CD14-positive monocyte (primary cell): ENCODE data around the gene FIBCD1.

GRCh38 chr9:130835668-130836351, 756 bp downstream of the ABL1 start:
- CAGE, long polyA plus RNA = no peak

GRCh38 chr9:130845549-130846153, 10.6 kb downstream of the ABL1 start:
- CAGE, long polyA plus RNA = no peak

DNA sequence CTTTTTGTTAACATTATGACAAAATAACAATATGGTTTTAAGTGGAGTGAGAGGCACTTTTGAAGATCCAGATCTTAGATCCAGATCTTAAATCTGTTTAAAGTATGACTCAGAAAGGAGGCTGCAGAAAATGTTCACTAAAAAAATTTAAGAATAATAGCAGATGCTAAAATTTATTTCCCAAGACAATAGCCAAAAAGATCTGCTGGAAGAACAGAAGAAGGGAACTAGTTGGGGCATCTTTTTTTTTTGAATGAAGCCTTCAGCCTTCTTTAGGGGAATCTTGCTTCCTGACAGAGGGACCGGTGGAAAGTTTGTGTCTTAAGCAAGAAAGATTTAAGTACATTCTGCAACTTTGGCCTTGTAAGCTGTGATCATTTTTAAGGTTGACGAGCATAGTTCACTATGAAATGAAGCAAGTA, 12.1 kb downstream of the ABL1 start:
- CAGE, long polyA plus RNA = no peak

- CAGE, long polyA plus RNA = no peak
Observed at GRCh38 chr9:130938321-130939523, at the start of gene FIBCD1. Gene FIBCD1 (minus strand): TSS chr9:130939247.

DNA sequence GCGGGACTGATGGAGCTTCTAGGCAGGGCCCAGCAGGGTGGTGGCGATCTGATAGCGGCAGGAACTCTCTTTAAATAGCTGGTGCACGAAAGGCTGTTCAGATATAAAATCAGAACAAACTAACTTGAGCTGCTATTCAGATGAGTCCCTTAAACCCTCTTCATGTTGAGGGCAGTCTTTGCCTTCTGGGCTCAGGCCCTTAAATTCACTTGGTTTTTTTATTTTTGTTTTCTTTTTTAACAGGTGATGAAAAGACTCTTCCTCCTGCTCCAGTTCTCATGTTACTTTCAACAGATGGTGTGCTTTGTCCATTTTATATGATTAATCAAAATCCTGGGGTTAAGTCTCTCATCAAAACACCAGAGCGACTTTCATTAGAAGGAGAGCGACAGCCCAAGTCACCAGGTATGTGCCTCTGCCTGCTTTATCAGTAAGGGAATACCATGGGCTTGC, 14.9 kb downstream of the NUP214 start:
- CAGE, long polyA plus RNA = no peak

- CAGE, long polyA plus RNA = no peak
Observed at GRCh38 chr9:131402142-131402581, 8.3 kb downstream of the PRRC2B start.

- CAGE, long polyA plus RNA = no peak
Observed at GRCh38 chr9:131454963-131455245, 47.8 kb upstream of the POMT1 start.

DNA sequence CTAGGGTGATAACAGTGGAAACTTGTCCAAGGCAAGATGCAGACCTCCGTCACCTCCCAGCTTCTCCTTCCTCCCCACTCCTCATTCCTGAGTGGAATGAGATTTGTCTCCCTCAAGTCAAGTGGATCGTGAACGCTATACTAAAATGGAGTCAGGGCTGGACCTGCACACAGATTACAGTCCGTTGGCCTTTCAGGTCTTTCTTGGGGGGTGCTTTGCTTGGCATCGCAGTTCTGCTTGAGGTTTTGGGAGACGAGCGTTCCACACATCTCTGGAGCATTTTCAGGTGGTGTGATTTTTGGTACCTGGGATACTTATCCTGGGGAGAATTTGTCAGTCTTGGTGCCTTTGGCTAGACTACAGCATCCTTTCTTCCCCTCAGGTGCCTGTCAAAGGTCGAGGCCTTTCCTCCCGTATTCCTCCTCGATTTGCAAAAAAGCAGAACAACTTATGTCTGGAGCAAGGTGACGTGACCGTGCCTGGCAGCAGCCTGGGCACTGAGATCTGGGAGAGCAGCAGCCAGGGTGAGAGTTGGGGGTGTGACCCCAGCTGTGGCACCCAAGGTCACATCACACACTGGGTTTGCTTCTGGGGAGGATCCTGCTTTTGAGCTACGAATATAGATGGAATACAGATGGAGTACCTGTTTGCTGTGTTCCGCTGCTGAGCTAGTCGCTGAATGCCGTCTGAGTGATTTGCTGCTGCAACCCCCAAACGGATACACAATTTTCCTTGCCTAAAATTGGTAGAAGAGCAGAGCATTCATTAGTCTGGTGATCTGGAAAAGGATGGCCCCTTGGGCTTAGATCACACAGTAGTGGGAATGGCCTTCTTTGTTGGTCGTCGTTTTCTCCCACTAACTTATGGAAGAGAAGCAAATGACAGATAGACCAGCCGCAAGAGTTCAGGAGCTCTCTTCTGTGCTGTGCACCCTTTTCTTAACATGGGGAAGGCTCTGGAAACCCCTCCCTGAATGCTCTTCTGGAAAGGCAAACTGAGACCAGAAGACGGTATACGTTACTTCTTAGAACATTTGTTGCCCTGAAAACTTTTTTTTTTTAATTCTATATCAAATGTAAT, 23.5 kb upstream of the POMT1 start:
- CAGE, long polyA plus RNA = no peak

DNA sequence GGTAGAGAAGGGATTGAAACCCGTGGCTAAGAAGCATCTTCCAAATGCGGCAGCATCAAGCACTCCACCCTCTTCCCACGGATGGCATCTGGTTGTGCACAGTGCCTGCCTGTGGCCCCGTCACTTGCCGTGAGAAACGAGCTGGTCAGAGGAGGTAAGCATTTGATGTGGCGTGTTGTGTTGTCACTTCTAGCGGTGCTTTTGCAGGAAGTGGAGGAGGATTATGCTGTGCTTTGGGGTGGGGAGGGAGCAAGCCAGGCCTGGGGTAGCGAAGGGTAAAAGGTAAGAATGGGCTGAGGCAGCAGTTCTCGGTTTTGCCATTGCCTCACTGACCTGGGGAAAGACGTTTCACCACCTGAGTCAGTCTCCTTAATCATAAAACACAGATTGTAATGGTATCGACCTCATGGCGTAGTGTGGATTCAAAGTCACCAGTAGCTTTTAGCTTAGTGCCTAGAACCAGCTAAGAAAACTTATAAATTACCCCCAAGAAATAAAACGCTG, 2.3 kb upstream of the POMT1 start:
- CAGE, long polyA plus RNA = no peak

DNA sequence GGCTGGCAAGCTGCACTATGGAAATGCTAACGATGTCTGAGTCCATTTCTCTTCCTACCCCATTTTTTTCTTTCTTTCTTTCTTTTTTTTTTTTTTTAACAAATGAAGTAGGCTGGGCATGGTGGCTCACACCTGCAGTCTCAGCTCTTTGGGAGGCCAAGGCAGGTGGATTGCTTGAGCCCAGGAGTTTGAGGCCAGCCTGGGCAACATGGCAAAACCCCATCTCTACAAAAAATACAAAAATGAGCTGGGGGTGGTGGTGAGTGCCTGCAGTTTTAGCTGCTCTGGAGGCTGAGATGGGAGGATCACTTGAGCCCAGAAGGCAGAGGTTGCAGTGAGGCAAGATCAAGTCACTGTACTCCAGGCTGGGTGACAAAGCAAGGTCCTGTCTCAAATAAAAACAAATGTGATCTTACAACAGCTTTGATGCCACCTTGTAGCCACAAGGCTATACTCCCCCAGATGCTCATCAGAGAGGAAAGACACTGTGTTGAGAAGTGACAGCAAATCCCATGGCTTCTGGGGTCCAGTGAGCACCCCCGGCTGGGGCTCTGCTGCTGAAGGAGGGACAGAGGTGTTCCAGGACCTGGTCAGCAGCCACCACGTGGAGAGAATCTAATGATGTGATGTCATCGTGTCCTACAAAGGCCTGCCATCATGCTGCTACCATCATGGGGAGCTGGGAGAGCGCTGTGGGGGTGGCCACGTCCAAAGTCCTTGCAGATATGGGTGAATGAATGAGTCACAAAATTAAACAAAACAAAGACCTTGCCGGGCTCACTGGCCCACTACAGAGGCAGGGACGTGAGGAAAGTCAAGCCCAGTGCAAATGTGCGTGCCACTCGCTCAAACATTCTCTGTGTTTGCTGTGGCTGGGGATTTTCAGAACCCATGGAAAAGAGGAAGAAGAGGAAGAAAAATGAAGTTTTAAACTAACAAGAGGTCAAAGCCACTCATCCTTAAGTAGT, 60.6 kb downstream of the PRRT1B start:
- CAGE, long polyA plus RNA = no peak

GRCh38 chr9:131610100-131610783, 64.9 kb downstream of the PRRT1B start:
- CAGE, long polyA plus RNA = no peak

GRCh38 chr9:131621385-131622320, 76.3 kb downstream of the PRRT1B start:
- CAGE, long polyA plus RNA = no peak

- CAGE, long polyA plus RNA = no peak
Observed at GRCh38 chr9:131642178-131643112, 97.1 kb downstream of the PRRT1B start.

GRCh38 chr9:131656166-131657415, 83.3 kb downstream of the RAPGEF1 start:
- CAGE, long polyA plus RNA = no peak

- CAGE, long polyA plus RNA = no peak
Observed at GRCh38 chr9:131666660-131667139, 73.2 kb downstream of the RAPGEF1 start.

DNA sequence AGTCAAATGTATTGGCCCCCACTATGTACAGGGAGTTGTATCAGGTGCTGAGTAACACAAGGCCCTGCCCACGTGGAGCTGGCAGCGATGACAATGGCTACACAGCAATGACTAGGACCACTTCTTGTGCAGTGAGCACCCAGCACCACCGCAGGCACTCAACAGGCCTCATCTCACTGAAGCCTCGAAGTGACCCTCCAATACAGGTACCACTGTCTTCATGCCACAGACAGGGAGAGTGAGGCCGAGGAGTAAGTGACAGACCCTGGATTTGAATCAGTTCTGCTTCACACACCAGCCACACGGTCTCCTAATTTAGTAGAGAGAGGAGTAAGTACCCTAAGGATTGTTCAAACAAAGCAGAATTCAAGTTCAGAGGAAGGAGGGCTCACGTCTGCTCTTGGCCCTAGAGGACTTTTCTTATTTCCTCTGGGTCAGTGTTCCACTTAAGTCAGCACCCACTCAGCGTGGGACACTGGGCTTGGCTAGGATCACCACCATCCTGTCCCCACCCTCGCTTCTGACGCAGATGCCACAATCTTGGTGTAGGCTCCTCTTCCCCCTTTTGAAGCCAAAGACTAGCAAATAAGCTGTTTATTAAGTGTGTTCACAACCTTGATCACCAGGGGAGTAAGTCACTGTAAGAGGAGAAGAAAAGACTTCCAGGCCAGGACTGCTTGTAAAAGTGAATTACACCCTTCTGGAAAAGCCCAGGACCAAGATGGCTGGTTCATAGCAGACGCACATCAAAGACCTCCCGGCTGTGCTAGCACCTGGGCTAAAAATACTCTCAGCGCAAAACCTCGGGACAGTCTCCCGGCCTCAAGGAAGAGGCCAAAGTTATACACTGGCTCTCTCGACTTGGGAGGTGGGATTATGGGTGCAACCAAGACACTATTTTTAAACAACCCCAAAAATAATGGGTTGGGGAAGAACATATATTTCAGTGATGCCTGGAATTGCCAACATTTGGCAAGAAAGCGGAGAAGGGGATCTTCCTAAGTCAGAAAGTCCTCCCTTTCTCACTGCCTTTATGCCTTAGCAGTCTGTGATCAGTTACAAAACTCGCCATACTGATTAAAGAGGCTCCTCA, 69.7 kb downstream of the RAPGEF1 start:
- CAGE, long polyA plus RNA = no peak

DNA sequence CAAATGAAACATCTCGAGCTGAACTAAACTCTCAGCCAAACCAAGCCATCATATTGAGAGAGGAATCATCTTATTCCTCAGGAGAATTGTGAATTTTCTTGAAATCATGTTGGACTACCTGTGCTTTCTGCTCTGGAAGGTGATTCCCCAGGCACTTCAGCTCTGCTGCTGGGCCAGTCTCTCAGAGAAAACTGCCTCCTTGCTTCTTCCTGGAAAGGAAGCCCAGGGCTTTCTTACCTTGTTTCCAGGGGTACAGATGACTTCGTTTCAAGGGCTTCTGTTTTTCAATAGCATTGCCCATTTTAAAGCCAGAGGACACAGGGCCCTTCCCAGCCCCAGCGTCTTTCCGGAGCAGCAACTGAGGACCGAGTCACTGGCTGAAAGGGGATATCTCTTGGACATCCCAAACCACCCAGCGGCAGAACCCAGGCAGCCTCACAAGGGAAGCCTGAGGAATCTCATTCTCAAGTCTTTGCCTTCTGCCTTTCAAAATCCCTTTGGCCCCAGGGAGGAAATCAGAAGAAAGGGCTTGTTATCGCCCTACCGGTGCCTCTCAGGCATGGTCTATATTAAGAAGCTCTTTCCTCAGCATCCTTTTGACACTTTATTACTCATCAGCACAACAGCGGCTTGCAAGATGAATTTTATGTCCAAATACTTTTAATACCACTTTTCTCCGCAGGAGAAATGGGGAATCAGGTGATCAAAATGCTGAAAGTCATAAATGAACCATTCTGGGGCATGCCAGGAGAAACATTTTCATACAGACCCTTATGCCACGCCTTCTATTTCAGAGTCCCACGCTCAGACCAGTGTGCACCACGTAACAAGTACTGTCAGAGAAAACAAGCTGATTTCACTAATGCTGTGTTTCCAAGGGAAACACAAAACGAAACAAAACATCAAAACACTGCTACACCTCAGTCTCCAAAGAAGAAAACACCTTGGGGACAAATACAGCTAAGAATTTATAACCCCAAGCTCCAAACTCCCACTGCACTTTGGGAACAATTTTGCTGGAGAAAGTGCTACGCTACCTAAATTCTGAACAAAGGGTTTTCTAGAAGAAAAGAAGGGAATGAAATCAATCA, 30.1 kb downstream of the RAPGEF1 start:
- CAGE, long polyA plus RNA = no peak

DNA sequence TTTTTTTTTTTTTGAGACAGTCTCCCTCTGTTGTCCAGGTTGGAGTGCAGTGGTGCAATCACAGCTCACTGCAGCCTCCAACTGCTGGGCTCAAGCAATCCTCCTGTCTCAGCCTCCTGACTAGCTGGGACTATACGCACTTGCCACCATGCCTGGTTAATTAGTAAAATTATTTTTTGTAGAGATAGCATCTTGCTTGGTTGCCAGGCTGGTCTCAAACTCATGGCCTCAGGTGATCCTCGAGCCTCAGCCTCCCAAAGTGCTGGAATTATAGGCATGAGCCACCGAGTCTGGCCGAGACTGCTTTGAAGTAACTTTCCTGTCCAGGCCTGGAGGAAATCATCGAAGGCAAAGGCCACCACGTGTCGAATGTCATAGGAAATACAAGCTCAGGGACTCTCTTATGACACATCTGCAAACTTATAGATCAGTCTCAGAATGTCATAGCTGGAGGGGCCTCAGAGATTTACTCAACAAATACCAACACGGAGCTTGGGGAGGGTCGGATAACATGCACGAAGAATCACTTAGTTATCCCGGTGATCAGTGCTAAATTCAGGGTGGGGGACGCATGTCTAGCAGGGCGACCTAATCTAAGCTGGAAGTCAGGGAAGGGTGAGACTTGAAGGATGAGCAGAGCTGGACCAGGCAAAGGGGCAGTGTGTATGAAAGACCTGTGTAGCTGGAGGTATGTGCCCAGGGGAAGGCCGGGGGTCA, 25.0 kb downstream of the RAPGEF1 start:
- CAGE, long polyA plus RNA = start-site peak on the minus strand centred at position 121 of the sequence, 565 bp wide, 29 and 5 reads in 2 replicates

DNA sequence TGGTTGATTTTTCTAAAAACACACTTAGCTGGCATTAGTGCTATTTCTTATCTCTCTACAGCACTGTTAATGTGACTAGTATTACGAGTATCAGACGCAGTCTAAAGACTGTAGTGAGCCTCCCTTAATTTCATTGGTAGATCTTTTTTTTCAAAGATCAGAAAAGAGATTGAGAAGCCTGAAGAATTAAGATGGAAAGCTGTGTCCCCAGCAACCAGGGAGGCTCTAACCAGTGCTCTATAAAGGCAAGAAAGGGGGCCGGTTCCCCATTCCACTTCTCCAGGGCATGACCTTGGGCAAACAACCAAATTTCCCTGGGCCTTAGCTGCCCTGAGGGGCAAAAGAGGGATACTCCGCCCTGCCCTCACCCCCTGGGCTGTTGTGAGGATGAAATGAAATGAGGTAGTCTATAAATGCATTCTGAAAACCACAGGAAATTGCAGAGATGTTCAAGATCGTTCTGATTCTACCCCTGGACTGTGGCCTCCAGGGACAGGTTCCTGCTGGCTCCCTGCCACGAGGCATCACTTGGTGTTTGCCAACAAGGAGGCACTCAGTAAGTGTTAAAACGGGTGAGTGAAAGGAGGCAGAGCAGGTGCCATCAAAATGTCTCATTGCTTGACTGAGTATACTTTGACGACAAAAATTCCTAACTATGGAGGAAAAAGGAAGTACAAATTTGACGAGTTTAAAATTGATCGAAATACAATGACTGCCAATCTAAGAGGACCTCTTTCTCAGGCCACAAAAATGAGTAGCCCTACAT, 5.7 kb downstream of the RAPGEF1 start:
- CAGE, long polyA plus RNA = start-site peak on the minus strand centred at position 219 of the sequence, 341 bp wide, 20 and 16 reads in 2 replicates

DNA sequence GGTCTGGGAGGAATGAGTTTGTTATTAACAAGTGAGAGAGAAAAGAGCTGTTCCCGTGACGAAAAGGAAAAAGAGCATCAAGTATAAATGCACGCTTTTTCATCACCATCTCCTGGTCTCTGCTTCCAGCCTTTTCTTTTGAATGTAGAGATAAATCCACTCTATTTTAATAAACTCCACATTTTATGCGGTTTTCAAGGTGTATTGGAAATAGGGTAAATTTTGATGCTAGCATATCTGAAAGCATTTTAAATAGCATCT, 25.2 kb upstream of the RAPGEF1 start:
- CAGE, long polyA plus RNA = no peak